Left lung (tissue), 1 donor: ENCODE data around the genes TRPC6, MMP1 and DDI1.

- PRO-cap: no peak
Observed at GRCh38 chr11:98494965-98495354, 525.8 kb upstream of the CNTN5 start.

DNA sequence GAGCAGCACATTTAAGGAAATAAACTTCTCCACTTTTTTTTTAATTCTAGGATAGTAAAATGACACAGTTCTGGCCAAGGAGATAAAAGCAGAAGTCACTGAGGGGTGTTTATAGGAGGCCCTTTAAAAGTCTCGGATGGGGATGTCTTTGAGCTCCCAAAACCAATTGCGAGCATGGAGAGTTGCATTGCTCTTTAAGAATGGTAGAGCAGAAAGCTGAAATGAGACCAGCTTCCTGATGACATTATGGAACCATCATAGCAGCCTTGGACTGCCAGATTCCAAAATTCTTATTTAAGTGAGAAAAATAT is 140.6 kb downstream of the CNTN5 start:
- PRO-cap: no peak

DNA sequence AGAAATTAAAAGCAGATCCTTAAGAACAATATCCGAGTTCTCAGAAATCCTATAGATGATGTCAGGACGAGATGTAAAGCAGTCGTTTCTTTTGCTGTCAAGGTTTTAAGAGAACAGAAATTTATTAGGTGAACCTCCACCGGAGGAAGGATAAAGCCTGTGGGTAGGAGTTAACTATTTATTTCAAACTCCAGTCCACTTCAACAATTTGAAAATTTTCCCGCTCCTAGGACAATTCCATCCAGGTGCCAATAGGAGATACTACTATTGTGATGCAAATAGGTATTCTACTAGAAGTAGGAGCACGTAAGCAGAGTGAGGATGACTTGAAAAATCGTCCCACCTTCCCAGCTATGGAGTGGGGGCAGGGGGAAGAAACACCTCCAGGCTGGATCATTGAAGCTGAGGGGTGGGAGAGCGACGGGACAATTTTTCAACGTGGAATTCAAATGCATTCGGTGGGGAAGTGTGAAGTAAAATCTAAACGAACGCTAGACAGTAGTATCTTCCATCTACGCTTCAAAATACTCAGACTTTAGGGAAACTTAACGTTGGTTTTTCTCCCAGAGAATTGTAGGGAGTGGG is 661 bp upstream of the ARHGAP42 start:
- PRO-cap: no peak

- PRO-cap: no peak
Observed at GRCh38 chr11:101122910-101123635, 6.5 kb downstream of the PGR start.

- PRO-cap: no peak
Observed at GRCh38 chr11:101407262-101407674, 176.5 kb downstream of the TRPC6 start.

DNA sequence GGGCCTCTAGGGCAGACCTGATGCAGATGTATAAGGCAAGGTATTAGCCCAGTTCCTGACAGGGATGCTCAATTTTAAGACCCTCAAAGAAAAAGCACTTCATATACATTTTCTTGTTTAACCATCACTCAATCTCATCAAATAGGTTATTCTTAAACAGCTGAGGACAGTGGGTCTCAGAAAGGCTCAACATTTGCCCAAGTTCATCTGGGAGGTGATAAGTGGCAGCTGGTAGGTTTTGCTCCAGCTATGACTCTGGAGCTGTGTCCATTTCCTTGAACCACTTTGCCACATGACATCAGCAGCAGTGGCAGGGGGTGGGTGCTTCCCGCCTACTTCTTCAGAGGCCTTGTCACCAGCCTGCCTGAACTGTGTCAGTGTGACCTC is 142.3 kb downstream of the TRPC6 start:
- PRO-cap: no peak

GRCh38 chr11:101583697-101584376 is at the start of gene TRPC6:
Gene TRPC6, minus strand, starts transcription at chr11:101584007.
- PRO-cap: bidirectional peak, plus-strand start at chr11:101583909, minus-strand start at chr11:101583935; bidirectional peak, plus-strand start at chr11:101584206, minus-strand start at chr11:101583957

DNA sequence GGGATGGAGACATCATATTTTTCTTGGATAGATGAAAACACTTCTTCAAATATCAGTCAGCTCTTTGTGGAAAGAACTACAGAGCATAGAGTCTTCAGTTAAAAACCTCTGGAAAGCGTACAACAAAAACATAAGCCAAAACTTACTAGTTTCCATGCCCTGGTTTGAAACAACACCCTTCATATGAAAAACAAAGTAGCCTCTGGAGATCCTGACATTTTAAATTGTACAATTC is 7.0 kb upstream of the CEP126 start:
- PRO-cap: no peak

DNA sequence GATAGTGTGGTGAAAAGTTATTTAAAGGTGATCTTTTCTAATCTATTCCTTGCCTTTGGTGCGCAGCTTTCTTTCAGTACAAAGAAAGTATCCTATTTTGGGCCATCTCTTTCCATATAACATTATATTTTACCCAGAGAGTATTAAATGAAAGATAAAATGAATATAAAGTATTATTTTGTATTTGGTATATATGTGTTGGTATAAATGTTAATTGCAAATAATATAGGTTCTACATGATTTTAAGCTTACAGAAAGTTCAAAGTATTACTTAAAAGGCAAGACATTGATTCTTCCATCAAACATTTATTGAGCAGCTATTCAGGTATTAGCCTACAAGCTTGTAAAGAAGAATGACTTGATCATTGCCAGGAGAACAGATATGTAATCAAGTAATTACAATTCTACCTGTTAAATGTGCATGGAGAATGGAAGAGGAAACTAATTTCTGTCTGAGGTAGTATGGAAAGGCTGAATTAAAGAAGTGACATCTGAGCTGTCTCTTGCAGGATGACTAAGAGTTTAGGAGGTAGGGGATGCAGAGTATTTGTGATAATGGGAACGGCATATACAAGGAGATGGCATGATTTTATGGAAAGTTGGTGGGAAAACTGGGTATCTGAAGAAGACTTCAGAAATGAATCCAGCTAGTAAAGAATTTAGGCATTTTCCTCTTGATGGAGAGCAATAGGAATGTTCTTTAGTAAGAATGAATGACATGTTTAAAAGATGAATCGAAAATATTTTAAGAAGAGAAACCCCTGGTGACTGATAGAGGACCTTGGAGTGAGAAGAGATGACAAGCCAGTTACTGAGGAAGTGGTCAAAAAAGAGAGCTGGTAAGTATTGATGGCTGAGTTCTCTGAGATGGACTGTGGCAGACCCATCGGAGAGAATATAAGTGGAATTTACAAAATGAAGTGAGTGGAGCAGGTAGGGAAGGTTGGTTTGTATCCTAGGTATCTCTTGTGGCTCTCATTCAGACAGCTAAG is 72.7 kb downstream of the YAP1 start:
- PRO-cap: no peak

DNA sequence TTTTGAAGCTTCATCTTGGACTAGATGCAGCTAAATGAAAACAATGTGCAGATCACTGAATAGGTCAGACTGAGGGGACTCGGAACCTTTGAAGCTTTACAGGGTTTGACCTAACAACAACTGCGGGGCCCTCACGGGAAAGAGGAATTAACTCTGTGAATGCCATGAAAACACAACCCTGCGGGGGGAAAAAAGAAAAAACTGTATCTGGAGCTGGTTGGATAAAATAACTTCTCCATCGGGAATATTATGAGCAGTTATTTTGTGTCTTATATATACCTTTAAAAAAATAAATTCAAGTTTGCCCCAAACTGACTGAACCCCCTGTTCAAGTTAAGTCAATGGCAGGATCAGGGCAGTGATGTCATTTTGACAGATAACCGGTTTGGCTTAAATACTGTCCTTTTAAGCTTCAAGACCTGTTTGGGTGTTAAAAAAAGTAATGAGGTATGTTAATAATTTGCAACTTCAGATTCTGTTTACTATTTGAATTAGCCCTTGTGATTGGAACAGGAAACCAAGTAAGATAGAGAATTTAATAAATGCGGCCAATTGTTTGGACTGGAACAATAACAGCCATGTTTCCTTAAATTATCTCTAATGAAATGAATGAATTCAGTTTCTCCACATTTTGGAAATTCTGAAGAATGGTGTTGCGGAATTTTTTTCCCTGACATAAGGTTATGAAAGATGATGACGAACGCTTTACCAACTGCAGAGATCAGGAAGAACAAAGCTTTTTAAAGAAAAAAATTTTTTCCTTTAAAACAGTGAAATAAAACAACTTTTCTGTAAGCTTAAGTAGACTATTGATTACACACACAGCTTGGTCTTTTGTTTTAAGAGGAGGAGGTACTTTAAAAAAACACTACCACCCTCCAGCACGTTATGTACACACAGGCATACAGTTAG is 76.9 kb downstream of the YAP1 start:
- PRO-cap: no peak

GRCh38 chr11:102195831-102196651 is 85.8 kb downstream of the YAP1 start:
- PRO-cap: no peak

DNA sequence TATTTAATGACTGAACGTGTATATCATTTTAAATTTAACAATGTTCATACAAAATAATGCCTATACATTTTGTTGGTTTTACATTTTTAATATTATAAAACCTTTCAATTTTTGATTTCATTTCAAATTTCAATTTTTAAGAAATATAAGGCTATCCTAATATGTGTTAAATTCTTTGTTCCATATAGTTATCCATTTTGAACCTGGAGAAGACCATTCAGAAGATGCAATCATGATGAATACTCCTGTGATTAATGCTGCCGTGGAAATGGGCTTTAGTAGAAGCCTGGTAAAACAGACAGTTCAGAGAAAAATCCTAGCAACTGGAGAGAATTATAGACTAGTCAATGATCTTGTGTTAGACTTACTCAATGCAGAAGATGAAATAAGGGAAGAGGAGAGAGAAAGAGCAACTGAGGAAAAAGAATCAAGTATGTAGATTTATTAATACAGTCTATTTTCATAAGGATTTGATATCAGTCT is 13.6 kb downstream of the BIRC3 start:
- PRO-cap: no peak

GRCh38 chr11:102451588-102452468 is 737 bp downstream of the TMEM123 start:
- PRO-cap: bidirectional peak, plus-strand start at chr11:102451809, minus-strand start at chr11:102451850; bidirectional peak, plus-strand start at chr11:102452397, minus-strand start at chr11:102452290

DNA sequence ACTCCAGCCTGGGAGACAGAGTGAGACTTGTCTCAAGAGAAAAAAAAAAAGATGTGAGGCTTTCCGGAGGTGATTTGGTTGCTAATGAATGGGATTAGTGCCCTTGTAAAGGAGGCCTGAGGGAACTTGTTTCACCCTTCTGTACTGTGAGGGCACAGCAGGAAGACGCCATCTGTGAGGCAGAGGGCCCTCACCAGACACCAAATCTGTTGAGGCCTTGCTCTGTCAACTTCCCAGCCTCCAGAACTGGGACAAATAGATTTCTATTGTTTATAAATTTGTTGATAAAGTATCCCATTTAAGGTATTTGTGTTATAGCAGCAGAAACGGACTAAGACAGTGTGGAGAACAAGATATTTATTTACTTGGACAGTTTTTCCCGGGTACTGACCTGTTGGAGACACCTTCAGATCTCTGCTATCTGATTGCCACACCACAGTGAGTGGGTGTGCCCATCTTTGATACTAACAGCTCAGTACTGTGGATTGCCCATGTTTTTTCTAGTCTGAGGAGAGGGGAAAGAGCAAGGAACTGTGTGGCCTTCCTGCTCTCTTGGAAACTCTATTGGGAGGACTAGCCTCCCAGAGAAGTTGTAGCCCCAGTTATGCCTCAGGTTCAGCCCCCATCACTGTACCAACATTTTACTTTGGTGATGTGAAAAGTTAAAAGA is 2.2 kb upstream of the TMEM123 start:
- PRO-cap: no peak

DNA sequence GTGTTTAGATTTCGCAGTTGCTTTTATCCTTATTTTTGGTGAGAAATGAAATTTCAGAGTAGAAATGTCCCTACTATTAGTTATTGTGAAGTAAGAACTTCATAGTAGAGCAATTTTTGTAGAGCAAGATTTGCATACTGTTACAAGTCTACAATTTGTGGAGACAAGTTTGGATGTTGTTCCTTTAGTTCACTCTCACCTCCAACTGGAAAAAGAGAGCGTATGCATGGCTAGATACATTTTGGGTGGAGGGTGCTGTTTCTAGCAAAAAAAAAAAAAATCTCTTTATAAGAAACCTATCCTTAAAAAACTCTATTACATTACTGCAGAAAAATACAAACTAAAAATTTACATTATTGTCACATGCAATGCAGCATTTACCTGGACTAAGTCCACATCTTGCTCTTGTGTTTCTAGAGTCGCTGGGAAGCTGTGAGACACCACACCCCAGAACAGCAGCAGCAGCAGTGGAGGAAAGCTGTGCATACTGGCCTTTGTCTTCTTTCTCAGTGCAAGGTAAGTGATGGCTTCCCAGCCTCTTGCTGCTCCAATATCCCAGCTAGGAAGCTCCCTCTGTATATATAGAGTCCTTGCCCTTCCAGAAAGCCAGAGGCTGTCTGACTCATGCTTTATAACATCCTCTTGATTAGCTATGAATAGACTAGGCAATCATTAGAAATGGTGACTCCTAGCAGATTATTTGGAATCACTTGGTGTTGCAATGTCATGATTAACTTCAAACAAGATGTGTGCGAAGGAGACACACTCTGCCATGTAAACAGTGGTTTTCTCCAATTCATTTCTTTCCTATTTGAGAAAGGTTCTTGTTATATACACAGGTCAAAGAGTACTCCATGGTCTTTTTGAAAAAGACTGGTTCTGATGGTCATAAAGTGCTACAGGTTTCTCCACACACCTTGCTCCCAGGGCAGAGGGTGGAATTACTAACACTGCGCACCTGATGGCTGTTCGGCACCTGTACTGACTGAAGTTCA is at the start of gene MMP1:
Gene MMP1 (minus strand): TSS at position 554 of the 995 bp plus-strand sequence.
- PRO-cap: no peak

- PRO-cap: no peak
Observed at GRCh38 chr11:103055728-103056202, 36.2 kb downstream of the DCUN1D5 start.

DNA sequence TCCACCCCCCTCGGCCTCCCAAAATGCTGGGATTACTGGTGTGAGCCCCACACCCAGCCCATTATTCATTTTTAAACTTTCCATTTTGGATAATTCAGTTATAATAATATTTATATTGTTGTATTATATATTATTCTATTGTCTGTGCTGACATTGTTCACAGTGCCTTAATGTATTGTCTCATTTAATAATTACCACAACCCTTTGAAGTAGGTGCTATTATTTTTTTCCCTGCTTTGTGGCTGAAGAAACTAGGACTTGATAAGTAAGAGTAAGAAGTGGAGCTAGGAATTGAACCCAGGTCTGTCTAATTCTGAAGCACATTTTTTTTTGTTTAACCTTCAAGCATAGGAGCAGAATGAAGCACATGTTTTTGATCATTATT is 62.3 kb downstream of the DYNC2H1 start:
- PRO-cap: no peak

DNA sequence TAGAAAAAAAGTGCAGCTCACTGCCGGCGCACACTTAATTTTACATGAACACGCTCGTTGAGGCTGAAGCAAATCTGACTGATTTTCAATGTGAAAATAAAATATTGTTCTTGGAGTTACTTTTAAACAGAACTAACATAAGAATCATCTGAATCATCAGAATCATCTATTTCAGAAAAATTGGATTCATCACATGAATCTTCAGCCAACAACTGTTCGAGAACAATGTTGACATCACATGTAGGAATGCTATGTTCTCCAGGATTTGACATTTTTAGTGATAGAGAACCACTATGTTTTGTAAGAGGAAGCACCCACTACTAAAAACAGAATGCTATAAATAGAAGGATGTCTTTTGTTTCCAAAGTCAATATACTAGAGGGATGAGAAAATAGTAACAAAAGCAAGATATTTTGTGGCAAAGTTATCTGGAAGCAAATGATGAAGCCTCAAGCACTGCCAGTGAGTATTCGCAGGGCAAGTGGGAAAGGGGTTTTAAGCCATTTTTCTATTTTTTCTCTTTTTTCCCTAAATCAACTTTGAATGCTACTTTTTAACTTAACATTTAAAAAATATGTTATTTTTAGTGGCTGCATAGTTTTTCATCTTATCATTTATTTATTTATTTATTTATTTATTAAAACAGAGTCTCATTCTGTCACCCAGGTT is 263.3 kb upstream of the DDI1 start:
- PRO-cap: no peak

DNA sequence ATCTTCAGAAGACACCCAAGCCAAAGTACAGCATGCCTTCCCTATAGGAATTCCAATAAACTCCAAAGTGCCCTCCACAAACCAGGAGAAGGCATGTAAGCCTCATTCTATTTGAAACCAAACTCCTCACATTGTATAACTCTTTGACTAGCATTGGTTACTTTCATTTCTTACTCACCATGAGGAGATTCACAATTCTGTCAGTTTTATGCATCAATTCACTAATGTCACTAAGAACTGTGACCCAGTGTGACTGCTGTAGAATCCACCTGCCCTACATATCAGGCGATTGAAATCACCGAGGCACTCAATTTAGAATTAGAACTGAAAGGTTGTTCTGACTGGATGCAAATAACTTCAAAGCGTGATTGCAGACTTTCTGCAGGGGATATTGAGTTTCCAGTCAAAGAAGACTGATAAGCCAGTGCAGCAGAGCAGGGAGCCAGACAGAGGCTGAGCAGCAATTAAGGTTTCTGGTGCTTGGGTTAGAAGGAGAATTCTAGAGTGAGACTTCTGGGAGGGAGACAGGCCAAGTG is 107.0 kb upstream of the DDI1 start:
- PRO-cap: no peak

- PRO-cap: no peak
Observed at GRCh38 chr11:104036456-104036928, at the start of gene DDI1. Gene DDI1, plus strand, starts transcription at chr11:104036640.